ENCODE measurements around the gene SORBS1.

- RRBS, result no CpG with 5 or more reads among the region's 11 CpGs
Measured at GRCh38 chr10:95237503-95238463, 43.7 kb downstream of the ACSM6 start.

GRCh38 chr10:95273372-95273996, 17.3 kb downstream of the PDLIM1 start:
- RRBS, result no CpG with 5 or more reads among the region's 12 CpGs

GRCh38 chr10:95290056-95290387, 781 bp downstream of the PDLIM1 start:
- RRBS, result no CpG with 5 or more reads among the region's 13 CpGs

GRCh38 chr10:95295791-95296016, 4.9 kb upstream of the PDLIM1 start:
- RRBS, result no CpG with 5 or more reads among the region's 5 CpGs

DNA sequence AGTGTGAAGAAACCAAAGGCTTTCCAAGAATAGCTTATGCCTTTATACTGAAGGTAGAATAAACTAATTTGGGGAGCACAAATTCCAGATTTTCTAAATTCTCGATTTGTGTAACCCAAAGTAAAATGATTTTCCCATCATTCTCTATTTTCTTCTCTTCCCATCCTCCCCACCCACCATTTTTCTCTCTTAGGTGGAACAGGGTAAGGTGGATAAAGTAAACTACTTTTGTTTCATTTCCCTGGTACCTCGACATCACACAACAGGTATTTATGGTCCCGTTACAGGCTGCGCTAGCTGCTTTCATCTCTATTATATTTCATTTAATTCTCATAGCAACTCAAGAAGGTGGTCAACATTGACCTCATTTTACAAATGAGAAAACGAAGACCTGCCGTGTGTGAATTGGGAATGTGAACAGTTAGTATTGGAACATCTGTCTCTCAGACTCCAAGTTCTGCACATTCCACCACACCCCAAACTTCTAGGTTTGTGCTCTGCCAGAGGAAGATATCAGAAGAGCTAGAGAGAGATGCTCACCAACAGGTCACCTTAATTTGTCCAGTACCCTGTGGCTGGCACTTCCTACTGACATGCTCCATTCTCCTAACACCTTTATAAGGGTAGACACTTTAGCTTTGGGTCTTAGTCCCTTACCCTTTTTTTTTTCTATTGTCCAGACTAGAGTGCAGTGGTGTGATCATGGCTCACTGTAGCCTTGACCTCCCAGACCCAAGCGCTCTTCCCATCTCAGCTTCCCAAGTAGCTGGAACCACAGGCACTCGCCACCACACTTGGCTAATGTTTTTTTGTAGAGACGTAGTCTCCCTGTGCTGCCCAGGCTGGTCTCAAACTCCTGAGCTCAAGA, 38.0 kb upstream of the PDLIM1 start:
- RRBS, result no CpG with 5 or more reads among the region's 9 CpGs

GRCh38 chr10:95391251-95391765, 100.5 kb upstream of the PDLIM1 start:
- RRBS, result no CpG with 5 or more reads among the region's 1 CpG

- RRBS, result no CpG with 5 or more reads among the region's 2 CpGs
Measured at GRCh38 chr10:95431580-95431835, 129.7 kb downstream of the SORBS1 start.

GRCh38 chr10:95474763-95475379, 86.3 kb downstream of the SORBS1 start:
- RRBS, result no CpG with 5 or more reads among the region's 3 CpGs

- RRBS, result no CpG with 5 or more reads among the region's 7 CpGs
Measured at GRCh38 chr10:95517204-95518026, 43.8 kb downstream of the SORBS1 start.

DNA sequence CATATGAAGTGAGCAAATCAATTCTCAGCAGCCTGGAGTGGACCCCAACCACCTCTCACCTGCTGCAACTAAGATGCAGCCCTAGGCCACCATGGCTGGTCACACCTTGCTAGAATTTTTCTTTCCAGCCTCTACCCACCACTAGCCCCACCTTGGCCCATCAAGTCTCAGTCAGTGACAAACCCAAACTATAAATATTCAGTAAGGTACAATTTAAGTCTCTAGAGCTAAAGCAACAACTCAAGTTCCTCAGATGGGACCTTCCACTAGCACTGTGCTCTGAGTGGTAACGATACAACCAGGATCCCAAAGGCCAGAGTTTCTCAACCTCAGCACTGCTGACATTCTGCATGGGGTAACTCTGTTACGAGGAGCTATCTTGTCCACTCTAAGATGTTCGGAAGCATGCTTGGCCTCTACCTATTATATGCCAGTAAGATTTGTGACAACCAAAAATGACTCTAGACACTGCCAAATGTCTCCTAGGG, 22.2 kb downstream of the SORBS1 start:
- RRBS, result no CpG with 5 or more reads among the region's 3 CpGs

GRCh38 chr10:95558232-95559104, 2.7 kb downstream of the SORBS1 start:
- RRBS, result no CpG with 5 or more reads among the region's 4 CpGs

GRCh38 chr10:95561133-95561477, at the start of gene SORBS1:
SORBS1 (minus strand) TSS chr10:95561371.
- RRBS, result under 1% methylated on average over 13 of the region's 41 CpGs

GRCh38 chr10:95728591-95728907, 27.4 kb upstream of the ENTPD1 start:
- RRBS, result no CpG with 5 or more reads among the region's 2 CpGs

GRCh38 chr10:95741567-95742385, 14.2 kb upstream of the ENTPD1 start:
- RRBS, result no CpG with 5 or more reads among the region's 7 CpGs

GRCh38 chr10:95756260-95757243, 589 bp downstream of the ENTPD1 start:
- RRBS, result no CpG with 5 or more reads among the region's 9 CpGs

DNA sequence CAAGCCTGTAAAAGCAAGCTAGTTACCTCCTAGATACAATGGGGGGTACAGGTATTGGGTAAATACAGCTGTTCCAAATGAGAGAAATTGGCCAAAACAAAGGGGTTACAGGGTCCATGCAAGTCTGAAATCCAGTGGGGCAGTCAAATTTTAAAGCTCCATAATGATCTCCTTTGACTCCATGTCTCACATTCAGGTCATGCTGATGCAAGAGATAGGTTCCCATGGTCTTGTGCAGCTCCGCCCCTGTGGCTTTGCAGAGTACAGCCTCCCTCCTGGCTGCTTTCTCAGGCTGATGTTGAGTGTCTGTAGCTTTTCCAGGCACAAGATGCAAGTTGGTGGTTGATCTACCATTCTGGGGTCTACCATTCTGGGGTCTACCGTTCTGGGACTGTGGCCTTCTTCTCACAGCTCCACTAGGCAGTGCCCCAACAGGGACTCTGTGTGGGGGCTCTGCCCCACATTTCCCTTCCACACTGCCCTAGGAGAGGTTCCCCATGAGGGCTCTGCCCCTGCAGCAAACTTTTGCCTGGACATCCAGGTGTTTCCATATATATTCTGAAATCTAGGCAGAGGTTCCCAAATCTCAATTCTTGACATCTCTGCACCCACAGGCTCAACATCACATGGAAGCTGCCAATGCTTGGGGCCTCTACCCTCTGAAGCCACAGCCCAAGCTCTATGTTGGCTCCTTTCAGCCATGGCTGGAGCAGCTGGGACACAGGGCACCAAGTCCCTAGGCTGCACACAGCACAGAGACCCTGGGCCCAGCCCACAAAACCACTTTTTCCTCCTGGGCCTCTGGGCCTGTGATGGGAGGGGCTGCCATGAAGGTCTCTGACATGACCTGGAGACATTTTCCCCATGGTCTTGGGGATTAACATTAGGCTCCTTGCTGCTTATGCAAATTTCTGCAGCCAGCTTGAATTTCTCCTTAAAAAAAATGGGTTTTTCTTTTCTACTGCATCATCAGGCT, 33.3 kb upstream of the CC2D2B start:
- RRBS, result no CpG with 5 or more reads among the region's 2 CpGs

DNA sequence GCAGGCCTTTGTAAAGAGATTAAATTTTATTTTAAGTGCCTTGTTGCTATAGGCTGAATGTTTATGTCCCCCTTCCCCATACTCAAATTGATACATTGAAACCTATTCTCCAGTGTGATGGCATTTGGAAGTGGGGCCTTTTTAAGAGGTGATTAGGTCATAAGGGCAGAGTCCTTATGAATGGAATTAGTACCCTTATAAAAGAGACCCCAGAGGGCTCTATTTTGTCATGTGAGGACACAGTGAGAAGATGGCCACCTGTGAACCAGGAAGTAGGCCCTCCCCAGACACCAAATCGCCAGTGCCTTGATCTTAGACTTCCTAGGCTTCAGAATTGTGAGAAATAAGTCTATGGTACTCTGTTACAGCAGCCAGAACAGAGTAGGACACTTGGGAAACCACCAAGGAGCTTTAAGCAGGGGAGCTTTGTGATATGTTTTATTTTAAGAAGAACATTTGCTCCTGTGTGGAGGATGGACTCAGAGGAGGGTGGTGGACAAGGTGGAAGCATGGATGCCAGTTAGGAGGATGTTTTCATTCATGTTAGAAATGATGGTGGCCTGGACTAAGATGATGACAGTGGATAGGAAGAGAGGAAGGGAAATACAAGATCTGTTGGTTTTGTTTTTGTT, 9.3 kb downstream of the ZNF518A start:
- RRBS, result no CpG with 5 or more reads among the region's 1 CpG

GRCh38 chr10:96267261-96267727, 4.1 kb downstream of the BLNK start:
- RRBS, result no CpG with 5 or more reads among the region's 4 CpGs

DNA sequence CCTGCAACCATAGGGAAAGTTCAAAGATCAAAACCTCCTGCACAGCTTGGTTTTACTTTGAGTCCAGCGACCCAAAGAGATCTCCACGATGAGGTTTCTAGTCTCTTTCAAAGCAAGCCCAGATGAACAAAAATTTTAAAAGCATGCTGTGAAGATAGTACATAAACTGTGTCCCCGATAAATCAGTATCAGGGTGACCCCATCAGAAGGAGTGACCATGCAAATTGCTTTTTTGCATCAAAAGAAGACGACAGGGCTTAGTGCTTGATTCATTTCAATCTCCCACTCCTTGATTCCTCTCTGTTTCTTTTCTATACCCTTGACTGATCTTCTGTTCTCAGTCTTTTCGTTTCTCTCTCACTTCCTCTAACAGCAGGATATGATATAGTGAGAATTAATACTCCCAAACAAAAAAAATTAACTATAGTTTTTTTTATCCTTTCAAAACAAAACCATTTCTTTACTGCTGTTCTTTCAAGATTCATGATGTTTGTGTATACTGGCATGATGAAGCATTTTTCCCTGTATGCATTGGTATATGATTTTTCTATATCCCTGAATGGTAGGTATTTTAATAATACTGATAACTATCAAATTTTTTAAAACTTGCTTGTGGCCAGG, 15.9 kb upstream of the DNTT start:
- RRBS, result no CpG with 5 or more reads among the region's 5 CpGs

Measured in NB4 (cell line).